ENCODE results near the gene HSP90AB1.

GRCh38 chr6:44247032-44247912, at the start of gene HSP90AB1:
TSS of gene HSP90AB1 (plus strand) at chr6:44247101.
- RRBS, result 2% methylated on average over 4 of the region's 53 CpGs
CAGE:
- cytosol, long polyA plus RNA, result start-site peak on the plus strand at chr6:44247092-44247120, 12,819 and 25,487 reads in 2 replicates
- long polyA plus RNA, result start-site peak on the plus strand at chr6:44247097-44247124, 9,899 and 2,069 reads in 2 replicates
- nucleus, long polyA plus RNA, result start-site peak on the plus strand at chr6:44247104-44247122, 250 and 39 reads in 2 replicates

- RRBS, result 2% methylated on average over 3 of the region's 26 CpGs
CAGE:
- cytosol, long polyA plus RNA, result no peak
- long polyA plus RNA, result no peak
- nucleus, long polyA plus RNA, result no peak
Measured at GRCh38 chr6:44264210-44265228, 832 bp downstream of the NFKBIE start.

DNA sequence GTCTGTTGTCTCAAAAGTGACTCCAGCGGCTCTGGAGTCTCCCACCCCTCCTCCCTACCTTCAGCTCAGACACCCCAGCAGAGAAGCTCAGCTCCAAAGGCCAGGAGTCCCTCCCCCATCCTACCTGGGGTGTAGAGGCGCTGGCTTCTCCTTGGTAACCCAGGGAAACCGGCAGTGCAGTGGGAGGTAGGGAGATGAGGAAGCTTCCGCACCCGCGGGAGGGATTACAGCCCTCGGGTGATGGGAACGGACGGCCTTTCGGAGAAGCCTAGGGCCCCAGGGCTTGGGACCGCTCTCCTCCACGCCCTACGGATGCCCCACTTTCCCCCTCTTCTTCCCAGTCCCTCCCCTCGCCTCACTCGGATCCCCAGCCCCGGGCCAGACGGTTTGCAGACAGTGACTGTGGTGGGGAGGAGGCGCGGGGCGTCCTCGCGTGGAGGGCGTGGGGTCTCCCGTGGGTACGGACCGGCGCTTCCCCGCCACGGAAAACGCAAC, 424 bp downstream of the TCTE1 start:
- RRBS, result 1% methylated on average over 11 of the region's 30 CpGs
CAGE:
- cytosol, long polyA plus RNA, result no peak
- long polyA plus RNA, result no peak
- nucleus, long polyA plus RNA, result no peak

GRCh38 chr6:44388155-44388672, 708 bp downstream of the CDC5L start:
- RRBS, result no CpG with 5 or more reads among the region's 13 CpGs
CAGE:
- cytosol, long polyA plus RNA, result no peak
- long polyA plus RNA, result no peak
- nucleus, long polyA plus RNA, result no peak

GRCh38 chr6:44464483-44465005, 77.0 kb downstream of the CDC5L start:
- RRBS, result no CpG with 5 or more reads among the region's 5 CpGs
CAGE:
- cytosol, long polyA plus RNA, result no peak
- long polyA plus RNA, result no peak
- nucleus, long polyA plus RNA, result no peak

GRCh38 chr6:44475555-44476118, 88.1 kb downstream of the CDC5L start:
- RRBS, result 0% methylated on average over 1 of the region's 18 CpGs
CAGE:
- cytosol, long polyA plus RNA, result no peak
- long polyA plus RNA, result no peak
- nucleus, long polyA plus RNA, result no peak

DNA sequence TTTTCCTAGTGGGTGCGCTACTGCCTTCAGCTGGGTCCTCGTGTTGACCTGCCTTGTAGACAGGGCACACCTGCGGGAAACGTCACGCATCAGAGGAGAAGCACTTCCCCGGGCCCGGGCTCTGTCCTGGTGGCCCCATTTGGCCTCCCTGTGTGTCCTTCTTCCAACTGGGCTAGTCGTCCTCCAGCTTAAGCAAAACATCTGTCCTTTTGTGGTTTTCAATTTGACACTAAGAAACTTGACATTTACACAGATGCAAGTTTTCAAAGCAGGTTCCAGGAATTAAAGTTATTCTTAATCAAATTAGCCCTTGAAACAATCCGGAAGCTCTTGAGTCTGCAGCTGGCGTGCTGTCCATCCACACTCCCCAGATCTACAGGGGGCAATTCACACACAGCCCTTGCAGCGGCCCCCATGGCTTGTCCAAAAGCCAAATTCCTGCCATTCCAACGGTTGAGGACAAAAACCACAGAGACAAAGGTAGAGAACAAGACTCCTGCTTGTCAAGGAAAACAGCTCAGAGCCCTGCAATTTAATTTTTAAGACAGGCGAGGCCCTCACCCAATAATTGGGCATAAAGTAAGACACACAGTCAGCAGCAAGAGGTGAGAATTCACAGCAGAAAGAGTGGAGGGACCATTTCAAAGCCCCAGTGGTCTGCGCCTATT, 275.2 kb downstream of the CDC5L start:
- RRBS, result no CpG with 5 or more reads among the region's 14 CpGs
CAGE:
- cytosol, long polyA plus RNA, result no peak
- long polyA plus RNA, result no peak
- nucleus, long polyA plus RNA, result no peak

GRCh38 chr6:44870982-44871405, 457.1 kb upstream of the RUNX2 start:
- RRBS, result no CpG with 5 or more reads among the region's 12 CpGs
CAGE:
- cytosol, long polyA plus RNA, result no peak
- long polyA plus RNA, result no peak
- nucleus, long polyA plus RNA, result no peak

DNA sequence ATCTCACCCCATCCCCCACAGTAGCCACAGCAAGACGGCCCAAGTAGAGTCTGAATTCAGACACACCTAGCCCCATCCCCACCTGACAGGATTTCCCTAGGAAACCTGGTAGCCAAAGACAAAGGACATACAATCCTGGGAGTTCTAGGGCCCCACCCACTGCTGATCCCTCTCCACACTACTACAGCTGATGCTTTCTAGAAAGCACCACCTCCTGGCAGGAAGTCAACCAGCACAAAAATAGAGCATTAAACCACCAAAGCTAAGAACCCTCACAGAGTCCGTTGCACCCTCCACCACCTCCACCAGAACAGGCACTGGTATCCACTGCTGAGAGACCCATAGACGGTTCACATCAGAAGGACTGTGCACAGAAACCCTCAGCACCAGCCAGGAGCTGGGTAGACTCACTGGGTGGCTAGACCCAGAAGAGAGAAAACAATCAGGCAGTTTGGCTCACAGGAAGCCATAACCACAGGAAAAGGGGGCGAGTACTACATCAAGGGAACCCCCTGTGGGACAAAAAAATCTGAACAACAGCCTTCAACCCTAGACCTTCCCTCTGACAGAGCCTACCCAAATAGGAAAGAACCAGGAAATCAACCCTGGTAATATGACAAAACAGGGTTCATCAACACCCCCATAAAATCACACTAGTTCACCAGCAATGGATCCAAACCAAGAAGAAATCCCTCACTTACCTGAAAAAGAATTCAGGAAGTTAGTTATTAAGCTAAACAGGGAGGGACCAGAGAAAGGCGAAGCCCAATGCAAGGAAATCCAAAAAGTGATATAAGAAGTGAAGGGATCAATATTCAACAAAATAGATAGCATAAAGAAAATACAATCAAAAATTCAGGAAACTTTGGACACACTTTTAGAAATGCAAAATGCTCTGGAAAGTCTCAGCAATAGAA, 17.6 kb upstream of the RUNX2 start:
- RRBS, result no CpG with 5 or more reads among the region's 5 CpGs
CAGE:
- cytosol, long polyA plus RNA, result no peak
- long polyA plus RNA, result no peak
- nucleus, long polyA plus RNA, result no peak

DNA sequence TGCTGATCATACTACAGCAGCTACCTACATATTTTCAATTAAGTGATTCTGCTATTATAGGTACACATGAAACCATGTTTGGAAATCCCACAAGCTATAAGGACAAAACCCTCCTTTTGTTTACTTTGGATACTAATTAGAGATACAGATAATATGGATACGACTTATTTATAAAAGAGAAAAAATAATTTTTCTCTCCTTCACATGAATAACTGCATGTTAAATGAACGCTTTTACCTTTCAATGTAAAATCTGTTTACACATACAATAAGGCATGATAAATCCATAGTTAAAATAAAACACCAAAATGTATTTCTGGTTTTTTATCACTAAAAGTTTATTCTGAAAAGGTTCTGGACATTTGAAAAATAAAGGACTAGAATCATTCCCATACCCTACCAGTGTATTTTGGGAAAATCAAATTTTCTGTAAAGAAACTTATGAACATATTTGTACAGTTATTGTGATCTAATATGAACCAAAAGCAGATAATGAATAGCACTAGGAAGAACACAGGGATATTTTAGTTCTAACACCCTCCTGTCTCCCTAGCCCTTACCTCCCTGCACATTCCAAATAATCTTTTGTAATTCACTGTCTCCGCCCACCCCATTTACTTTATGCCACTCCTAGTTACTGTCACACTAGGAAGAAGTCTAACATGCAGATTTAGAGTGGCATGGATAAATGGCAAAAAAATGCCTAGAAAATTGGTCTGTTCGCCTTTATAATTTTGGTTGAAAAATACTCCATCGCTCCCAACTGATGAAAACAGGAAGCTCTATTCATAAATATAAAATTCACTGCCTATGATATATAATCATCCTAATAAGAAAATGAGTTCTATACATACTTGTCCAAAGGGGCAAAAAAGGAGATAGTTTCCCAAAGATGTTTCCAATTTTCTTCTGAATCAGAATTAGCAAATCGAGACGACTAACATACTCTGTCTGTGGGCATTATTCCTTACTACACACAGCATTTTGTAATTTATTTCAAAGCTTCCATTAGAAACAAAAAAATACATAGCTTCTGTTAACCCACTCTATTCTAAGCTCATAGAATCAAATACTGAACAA, 1.5 kb upstream of the RUNX2 start:
- RRBS, result no CpG with 5 or more reads among the region's 7 CpGs
CAGE:
- cytosol, long polyA plus RNA, result no peak
- long polyA plus RNA, result no peak
- nucleus, long polyA plus RNA, result no peak

- RRBS, result 1% methylated on average over 12 of the region's 36 CpGs
CAGE:
- cytosol, long polyA plus RNA, result no peak
- long polyA plus RNA, result no peak
- nucleus, long polyA plus RNA, result no peak
Measured at GRCh38 chr6:45422798-45423177, 45.1 kb upstream of the SUPT3H start.

DNA sequence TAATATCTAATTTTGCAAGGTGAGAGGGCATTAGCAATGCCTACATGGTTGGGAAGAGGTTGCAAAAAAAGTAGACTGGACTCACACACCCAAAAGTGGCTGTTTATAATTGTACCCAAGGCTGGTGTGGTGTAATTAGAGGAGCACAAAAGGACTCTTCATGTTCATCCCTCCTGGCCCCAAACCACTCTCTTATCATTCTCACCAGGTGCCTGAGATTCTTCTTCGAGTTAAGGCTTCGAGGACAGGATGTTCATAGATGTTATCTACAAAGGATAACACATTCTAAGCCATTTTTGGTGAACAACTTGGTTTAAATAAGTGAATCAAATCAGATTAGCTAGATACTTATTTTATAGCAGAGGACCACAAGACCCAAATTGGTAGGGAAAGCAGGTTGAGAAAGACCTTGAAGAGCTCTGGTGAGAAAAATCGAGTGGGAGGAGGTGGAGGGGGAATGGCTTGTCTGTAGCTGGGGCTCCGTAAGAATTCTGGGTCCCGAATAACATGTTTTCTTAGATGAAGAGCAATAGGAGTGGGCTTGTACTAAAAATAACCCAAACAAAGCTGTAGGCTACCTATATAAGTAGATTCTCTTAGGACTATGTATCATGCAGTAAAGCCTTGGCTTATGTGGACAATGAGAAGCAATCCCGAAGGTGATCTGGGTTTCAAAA, 73.2 kb upstream of the SUPT3H start:
- RRBS, result no CpG with 5 or more reads among the region's 6 CpGs
CAGE:
- cytosol, long polyA plus RNA, result no peak
- long polyA plus RNA, result no peak
- nucleus, long polyA plus RNA, result no peak

DNA sequence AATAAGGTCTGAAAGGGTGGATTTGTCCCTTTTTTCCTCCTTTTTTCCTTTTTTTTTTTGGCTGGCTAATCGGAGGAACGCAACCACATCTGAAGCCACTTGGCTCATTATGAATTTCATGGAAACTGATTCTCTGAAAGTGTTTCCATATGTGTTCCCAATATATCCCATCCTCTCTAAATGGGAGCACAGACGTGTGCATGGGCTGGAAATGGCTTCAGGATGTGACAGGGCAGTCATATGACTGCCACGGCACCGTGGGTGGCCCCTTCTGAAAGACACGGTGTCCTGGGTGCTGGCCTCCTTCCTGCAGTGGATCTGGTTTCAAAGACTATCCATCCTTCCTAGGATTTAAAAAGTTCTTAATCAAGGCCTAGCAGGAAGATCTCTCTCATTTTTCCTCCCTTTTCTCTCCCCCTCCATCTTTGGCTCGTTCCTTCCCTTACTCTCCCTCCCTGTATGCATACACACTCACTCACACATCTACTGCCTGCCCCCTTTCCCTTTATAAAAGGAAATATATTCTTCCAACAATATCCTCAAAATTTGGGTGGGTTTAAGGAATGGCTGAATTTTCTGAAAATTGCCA, 161.0 kb upstream of the SUPT3H start:
- RRBS, result no CpG with 5 or more reads among the region's 7 CpGs
CAGE:
- cytosol, long polyA plus RNA, result no peak
- long polyA plus RNA, result no peak
- nucleus, long polyA plus RNA, result no peak

GRCh38 chr6:45710182-45710914, 305.3 kb downstream of the CLIC5 start:
- RRBS, result no CpG with 5 or more reads among the region's 8 CpGs
CAGE:
- cytosol, long polyA plus RNA, result no peak
- long polyA plus RNA, result no peak
- nucleus, long polyA plus RNA, result no peak

GRCh38 chr6:45959365-45960056, 56.1 kb downstream of the CLIC5 start:
- RRBS, result no CpG with 5 or more reads among the region's 4 CpGs
CAGE:
- cytosol, long polyA plus RNA, result no peak
- long polyA plus RNA, result no peak
- nucleus, long polyA plus RNA, result no peak

DNA sequence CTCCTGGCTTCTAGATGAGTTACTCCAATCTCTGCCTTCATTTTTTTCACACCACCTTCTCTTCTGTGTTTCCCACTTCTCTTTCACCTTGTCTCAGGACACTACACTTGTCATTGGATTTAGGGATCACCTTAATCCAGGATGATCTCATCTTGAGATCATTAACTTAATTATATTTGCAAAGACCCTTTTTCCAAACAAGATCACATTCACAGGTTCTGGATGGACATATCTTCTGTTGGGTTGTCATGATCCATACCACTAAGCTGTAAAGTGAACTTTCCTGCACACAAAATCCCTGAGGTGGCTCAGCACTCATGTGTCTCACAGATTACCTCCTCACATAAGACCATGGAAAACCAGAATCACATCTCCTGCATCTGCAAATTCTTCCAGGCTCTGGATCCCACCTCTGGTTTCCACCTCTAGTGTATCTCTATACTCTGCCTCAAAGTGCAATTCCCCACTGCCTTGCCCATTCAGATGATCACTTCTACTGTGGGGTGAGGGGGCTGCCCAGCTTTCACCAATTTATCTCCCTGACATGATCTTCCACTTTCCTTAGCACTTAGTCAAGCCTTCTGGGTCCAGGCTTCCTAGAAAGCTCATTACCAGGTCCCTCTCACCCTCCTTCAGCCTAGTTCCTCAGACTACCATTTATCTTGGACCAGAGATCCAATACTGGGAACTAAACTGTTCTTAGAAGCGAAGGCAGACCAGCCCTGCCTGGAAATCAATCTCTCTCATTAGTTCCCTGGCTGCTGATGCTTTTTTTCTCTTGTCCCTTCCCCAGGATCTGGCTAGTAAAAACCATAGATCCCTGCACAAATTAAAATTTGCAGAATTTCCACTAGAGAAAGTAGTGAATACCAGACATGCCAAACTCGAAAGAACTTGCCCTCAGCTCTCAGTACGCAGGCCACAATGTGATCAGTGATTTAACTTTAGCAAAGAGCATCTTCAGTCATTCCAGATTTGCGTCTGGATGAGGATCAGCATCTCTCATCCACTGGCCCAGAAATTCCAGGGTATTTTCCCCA, 91.3 kb downstream of the RCAN2 start:
- RRBS, result no CpG with 5 or more reads among the region's 4 CpGs
CAGE:
- cytosol, long polyA plus RNA, result no peak
- long polyA plus RNA, result no peak
- nucleus, long polyA plus RNA, result no peak

- RRBS, result no CpG with 5 or more reads among the region's 14 CpGs
CAGE:
- cytosol, long polyA plus RNA, result no peak
- long polyA plus RNA, result no peak
- nucleus, long polyA plus RNA, result no peak
Measured at GRCh38 chr6:46490308-46490750, 920 bp downstream of the RCAN2 start.

DNA sequence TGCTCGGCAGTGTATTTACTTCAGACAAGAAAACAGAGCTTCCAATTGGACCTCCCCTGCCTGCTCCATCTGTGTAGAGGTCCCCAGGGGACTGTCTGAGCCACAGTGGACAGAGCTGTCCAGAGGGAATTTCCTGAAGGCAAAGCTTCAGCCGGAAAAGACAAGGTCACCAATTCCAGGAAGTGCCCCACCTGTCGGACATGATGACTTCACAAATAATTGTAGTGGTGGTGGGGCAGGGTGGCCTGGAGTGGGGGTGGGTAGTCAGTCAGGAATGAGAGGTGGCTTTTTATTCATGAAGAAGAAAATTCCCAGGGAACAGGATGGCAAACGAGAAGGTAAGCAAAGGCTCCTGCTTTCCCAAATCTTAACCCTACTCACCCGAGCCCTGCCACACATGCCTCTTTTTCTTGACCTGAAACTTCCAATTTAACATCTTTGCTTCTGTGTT, 18.5 kb downstream of the ADGRF5 start:
- RRBS, result no CpG with 5 or more reads among the region's 5 CpGs
CAGE:
- cytosol, long polyA plus RNA, result no peak
- long polyA plus RNA, result no peak
- nucleus, long polyA plus RNA, result no peak

GRCh38 chr6:46952273-46952542, 30.5 kb upstream of the ADGRF5 start:
- RRBS, result no CpG with 5 or more reads among the region's 2 CpGs
CAGE:
- cytosol, long polyA plus RNA, result no peak
- long polyA plus RNA, result no peak
- nucleus, long polyA plus RNA, result no peak

- RRBS, result no CpG with 5 or more reads among the region's 37 CpGs
CAGE:
- cytosol, long polyA plus RNA, result no peak
- long polyA plus RNA, result no peak
- nucleus, long polyA plus RNA, result no peak
Measured at GRCh38 chr6:47234072-47234955, 75.4 kb downstream of the TNFRSF21 start.

Data from IMR-90 (cell line).